Anterior vena cava (tissue), 1 donor: ENCODE measurements around a stretch of chr11.

- PRO-cap: unidirectional peak, plus-strand start at chr11:121436509
These were observed 15.9 kb upstream of the SORL1 start for GRCh38 chr11:121436074-121436743.

GRCh38 chr11:121446781-121447123 lies 5.4 kb upstream of the SORL1 start:
- PRO-cap: no peak

GRCh38 chr11:121479412-121479746 lies 27.3 kb downstream of the SORL1 start:
- PRO-cap: no peak

DNA sequence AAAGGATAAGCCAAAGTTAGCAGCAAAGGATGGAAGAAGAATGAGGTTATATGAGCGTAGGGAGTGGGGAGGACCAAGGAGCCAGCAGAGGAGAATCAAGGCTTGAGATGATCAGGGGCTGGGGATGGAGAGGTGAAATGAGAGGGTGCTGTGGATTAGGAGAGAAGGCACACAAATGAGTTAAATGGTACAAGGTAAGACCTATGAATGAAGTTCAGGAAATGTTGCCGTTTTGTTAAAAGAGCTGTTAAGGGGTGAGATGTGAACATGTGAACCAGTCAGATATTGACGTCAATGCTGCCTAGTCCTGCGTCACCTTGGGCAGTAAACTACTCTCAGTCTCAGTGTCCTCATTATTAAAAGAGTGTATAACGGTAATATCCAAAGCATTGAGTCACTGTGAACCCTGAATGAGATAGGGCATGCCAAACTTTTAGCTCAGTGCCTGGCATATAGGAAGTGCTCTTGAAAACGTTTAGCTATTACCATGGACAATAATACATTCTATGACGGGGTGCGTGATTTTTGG lies 33.0 kb downstream of the SORL1 start:
- PRO-cap: no peak

DNA sequence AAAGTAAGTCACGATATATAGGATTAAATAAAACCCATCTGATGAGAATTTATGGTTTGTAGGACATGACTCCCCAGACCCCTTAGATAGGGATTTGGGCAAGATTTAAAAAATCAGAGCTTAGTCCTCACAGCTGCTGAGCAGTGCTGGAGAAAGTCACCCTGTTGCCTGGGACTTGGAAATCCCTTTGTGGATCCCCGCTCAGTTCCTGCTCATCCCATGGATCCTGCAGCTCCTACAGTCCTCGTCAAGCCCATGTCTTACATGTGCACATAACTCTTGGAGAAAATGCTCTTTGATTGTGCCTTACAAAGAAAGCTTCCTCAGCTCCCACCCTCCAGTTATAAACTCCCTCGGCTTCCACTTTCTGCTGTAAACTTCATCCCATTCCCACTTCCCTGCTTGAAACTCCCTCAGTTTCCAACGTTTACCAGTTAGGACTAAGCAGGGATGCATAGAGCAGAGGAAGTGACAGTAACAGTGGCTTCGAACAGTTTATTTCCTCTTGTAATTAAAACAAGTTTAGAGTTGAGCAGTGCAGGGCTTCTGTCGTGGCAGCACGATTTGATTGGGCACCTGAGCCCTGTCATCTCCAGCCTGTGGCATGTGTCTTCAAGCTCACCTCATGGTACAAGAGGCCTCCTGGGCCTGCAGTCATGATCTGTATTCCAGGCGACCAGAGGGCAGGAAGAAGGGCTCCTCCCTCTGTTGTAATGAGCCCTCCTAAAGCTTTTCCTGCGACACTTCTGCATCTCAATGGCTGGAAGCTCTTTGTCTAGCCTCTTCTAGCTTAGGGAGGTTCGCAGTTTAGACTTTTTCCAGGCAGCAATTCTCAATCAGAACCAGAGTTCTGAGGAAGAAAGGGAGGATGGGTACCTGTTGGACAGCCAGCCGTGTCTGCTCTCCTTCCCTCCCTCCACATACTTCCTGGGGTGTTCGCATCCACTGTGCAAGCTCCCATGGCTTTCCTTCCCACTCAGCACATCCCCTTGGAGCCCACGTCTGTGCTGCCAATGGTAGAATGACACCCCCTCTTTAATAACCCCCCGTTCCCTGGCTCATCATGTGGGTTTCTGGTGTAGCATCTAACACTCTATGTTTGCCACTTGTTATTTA lies 165.6 kb downstream of the SORL1 start:
- PRO-cap: no peak

GRCh38 chr11:121631895-121632597 lies 179.9 kb downstream of the SORL1 start:
- PRO-cap: no peak

DNA sequence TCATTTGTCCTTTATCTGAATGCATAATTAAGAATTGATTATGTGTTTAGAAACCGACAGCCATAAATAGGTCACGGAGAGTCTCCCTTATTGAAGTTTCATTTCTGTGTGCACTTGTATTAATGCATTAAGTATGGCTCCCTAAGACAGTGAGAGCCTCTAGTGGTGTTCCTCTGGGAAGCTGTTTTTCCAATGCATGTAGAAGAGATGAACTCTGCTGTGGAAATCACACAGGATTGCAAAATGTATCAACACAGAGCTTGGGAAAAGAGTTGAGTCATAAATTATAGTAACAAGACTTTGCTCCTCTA lies 209.6 kb downstream of the SORL1 start:
- PRO-cap: no peak

DNA sequence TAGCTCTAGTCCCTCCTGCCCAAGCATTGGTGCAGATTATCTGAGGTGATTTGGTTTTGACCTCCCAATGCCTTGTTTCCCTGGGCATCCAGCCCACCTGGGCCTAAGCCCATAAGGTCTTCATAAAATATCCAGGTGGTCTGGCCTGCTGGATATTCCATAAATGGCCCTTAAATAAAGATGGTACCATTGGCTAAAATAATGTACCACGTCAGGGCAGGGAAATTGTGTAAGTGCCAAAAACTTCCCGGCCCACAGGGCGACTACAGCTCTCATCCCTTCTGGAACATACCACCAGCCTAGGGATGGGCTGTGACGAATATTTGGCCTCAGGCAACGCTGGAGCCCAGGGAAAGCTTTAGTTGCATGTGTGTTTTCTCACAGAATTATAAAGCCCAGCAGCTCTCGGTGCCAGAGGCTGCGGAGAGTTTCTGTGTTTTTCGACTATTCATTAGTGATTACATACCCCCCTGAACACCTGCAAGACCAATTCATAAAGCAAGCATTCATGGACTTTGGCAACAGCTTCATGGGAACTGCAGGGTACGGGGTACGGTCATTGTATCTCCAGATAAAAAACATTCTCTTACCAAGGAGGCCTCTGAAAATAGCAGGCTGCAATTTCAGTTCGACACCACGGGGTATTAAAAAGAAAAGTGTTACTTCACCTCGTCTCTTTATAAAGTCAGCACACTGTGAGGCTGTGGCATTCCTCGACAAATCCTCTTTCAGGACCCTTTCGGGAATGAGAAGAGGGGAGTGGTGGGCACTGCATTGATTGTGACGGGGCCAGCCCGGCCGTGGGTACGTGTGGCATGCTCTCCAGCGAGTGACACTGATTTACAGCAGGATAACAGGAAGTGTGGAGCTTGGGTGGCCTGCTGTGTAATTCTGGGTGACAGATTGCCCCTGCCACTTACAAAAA lies 244.1 kb downstream of the SORL1 start:
- PRO-cap: unidirectional peak, minus-strand start at position 834 of the sequence

GRCh38 chr11:121722280-121723325 lies 270.5 kb downstream of the SORL1 start:
- PRO-cap: bidirectional peak, plus-strand start at chr11:121722762, minus-strand start at chr11:121722357; unidirectional peak, plus-strand start at chr11:121722997; bidirectional peak, plus-strand start at chr11:121723428, minus-strand start at chr11:121723285

GRCh38 chr11:121800662-121801100 lies 315.3 kb downstream of the BLID start:
- PRO-cap: no peak

DNA sequence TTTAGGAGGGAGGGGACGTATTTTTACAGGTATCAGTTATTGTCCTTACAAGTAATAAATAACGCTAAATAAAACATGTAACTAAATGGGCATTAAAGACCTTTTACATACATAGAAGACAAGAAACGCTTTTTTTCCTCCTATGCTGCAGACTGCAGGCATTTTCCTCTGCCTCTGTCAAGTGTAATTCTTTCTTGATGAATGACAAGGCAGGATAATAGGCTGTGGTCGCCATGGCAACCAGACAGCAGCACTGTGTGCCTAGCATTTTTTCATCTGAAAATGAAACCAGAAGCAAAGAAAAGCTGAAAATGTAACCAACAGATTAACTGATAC lies 46.1 kb downstream of the BLID start:
- PRO-cap: no peak

DNA sequence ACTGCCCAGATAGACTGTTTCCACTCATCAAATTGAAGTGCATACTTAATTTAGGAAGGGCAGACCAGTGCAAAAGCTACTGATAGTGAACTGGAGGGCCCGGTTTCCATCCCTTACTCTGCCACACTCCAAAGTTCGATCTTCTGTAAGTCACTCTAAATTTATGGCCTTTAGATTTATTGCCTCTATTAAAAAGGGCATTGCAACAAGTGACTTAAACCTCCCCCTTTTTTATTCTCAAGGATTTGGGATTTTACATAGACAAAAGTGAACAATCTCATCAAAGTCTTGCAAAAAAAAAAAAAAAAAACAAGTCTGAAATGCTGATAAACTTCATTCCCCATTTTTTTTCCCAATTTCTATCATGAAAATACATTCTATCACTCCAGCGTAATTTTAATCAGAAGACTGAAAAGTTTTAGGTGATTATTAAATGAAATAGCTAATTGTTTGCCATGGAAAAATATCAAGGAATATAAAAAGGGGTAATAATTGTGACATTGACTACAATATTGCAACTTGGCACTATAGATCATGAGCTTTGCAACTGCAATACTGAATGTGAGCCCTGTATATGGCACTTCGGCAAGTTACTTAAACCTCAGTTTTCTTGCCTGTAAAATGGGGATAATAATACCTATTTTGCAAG lies 26.0 kb downstream of the BLID start:
- PRO-cap: no peak

- PRO-cap: no peak
These were observed 19.4 kb downstream of the BLID start for GRCh38 chr11:122096636-122096981.

DNA sequence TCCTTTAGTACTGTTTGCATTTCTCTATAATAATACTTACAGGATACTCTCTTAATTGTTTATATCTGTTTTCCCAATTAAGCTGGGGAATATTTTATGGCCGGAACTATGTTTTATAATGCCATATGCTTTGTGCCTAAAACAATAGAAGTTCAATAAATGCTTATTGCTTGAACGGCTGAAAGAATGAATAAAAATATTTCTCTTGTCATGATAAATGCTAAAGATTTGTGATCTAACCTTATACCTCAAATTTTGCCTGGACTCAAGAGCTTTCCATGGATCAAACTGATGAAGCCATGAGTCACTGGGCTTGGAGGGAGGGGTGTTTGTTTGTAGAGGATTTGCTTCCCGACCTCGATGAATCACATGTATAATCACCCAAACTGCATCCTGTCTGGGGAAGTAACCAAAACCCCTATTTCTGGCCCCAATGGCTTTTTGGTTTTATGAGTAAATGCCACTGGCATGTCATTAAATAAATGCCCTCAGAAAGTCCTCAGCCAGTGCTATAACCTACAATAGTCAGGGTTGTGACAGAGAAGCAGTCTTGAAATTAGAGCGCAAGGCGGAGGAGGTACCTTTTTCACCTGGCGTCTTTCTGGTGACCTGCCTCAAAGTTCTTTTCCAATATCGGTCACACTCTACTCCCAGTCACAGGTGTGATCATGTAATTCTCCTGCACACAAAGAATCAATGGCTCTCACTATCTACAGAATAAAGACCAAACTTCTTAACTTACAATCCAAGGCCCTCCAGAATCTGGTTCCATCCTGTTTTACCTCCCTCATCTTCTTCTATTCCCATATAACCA lies 81.0 kb upstream of the BLID start:
- PRO-cap: unidirectional peak, minus-strand start at position 290 of the sequence

GRCh38 chr11:122305406-122305831 lies 189.4 kb upstream of the BLID start:
- PRO-cap: no peak

DNA sequence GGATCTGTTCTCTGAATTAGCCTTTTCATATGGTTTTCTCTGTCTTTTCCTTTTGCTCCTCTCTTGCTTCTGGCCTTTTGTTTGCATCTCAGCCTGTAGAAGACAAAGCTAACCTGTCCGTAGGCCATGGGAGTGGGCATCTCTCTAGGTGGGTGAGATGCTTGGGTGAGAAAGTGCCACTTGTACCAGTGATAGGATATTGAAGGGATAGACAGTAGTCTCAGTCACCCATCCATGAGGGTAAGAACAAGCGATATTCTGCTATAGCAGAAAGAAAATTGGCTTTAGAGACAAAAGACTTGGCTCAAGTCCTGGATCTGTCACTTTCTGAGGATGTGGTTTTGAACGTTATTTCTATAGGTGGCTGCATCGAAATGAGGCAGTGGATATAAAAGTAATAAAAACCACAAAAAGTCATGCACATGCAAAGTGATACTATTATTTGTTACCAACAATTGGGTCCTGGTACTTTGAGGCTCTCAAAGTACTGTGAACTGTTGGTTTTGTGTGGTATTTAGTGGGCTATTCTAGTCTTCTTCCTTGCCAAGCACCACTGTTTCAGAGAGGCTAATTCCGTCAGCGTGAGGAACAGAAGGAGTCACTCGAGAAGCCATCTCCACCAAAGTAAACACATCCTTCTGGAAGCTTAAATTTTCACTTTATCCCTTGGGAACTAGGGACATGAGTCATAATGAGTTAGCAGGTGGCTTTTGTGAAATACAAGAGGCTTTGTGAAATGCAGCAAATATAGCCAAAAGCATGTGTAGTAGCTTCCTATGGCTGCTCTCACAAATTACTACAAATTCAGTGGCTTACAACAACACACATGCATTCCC lies 13.0 kb downstream of the UBASH3B start:
- PRO-cap: no peak

DNA sequence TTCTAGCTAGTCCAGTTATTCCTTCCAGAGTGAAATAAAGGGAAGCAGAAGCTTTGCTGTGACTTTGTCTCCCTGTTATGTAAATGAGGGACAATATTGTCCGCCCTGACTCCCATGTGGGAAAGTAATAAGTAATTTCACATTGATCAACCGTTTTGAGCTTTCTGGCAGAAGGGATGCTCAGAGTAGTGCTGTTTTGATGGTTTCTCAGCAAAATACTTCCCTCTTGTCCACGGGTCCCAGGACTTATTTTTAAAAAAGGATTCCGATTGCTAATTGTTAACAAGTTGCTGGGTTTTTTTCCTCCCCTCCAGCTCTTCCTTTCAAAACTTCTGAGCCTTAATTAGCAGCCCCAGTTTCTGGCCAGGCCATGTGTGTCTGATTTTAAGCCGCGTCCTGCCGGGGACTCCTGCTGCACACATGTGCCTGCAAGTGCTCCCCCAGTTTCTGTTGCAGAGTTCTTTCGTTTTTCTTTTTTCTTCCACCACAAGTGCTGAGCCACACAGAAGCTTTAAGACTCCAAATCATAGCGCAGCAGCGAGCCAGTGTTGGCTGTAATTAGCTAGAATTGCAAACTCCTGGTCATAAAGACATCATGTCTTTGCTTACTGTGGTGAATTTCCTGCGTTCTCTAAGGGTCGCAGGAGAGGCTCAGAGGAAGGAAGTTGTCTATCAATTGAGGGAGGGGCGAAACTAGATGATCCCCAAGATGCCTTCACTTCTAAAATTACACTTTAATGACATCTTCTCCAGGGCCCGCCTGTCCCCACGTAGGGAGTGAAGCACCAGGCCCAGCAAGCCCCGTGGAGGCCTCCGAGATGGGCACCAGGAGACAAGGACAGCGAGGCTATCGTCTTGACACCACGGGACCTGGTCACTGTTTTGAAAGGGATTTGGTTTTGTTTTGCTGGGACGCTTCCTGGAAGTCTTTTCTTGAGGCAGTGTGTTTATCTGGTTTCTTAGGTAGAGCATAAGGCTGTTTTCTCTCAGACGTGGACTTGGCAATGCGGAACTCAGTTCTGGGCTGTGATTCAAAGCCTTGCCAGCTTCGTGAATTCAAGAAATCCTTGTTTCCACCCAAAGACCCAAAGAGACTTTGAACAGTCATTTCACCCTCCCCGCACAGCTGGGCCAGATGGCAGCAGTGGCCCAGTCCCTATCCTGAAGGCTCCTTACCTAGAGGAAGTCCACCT lies 71.6 kb downstream of the UBASH3B start:
- PRO-cap: no peak

DNA sequence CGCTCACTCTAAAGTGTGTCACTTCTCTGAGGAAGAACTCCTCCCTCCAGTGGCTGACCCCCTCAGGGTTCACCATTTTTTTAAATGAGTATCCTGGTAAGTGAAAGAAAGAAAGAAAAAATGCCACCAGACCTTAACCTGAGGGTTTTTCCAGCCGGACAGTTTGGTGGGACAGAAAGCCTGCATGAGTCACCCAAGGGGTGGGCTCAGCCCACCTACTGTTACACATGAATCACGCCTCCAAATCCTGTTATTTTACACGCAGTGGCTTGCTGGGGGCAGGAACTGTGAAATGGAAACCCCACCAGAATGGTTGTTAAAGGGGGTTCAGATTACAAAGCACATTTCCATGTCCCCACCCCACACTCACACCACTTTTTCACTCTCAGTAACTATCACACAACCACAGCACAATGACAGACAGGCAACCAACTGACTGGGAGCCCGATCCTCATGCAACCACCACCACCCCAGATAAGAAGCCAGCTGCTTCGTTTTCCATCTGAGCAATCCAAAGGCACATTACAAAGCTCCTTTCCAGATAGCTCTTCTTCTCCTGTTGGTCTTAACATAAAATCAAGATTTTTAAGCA lies 11.9 kb downstream of the CRTAM start:
- PRO-cap: no peak

DNA sequence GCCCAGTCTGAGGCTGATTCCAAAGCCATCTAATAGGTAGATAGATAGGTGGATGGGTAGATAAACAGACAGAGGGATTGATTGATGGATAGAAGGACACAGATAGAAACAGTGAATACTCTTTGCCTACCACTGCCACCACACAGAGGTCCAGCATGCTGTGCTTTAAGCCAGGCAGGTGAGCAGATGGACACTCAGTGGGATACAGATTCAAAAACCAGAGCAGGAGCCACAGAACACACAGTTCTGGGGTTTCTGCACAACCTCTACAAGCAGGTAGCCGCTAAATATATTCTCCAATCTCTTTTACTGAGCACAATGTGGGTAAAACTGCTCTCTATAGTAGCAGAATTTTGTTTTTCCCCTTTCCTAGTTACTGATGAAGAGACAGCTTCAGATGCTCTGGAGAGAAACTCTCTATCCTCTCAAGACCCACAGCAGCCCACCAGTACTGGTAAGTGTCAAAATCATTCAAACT lies 20.4 kb upstream of the JHY start:
- PRO-cap: no peak

DNA sequence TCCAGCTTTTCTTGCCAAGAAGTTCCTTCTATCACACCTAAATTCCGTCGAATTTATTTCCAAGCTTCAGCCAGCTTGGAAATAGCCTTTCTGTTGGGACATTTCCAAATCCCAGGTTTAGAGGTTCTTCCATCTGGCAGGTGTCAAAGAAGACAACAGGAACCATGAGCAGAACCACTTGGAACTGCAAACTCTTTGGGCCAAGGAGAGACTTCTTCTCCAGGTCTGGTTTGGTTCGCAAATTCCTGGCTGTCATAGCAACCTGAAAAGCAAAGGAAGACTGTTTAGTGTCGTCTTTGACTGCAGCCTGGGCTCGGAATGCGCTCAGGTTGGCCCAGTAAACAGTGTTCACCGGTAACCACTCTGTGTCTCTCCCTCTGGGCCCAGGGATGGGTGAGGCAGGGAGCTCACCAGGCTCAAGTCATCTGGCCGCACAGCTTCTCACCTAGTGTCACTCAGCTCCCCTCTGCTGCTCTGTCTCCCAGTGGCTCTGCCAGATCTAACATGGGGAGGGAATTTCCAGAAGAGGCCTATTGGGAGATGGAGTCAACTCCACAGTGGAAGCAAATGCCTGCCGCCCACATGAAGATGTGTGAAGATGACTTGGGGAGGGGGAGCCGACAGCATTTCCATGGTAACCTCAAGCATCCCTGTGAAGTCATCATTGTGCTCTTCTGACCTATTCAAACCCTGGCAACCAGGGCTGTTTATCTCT lies 11.9 kb upstream of the CLMP start:
- PRO-cap: no peak